ENCODE measurements around the genes DND1, PCDHB5, PCDHB10, PCDHB15, PCDHGC4 and PCDHGC5.

DNA sequence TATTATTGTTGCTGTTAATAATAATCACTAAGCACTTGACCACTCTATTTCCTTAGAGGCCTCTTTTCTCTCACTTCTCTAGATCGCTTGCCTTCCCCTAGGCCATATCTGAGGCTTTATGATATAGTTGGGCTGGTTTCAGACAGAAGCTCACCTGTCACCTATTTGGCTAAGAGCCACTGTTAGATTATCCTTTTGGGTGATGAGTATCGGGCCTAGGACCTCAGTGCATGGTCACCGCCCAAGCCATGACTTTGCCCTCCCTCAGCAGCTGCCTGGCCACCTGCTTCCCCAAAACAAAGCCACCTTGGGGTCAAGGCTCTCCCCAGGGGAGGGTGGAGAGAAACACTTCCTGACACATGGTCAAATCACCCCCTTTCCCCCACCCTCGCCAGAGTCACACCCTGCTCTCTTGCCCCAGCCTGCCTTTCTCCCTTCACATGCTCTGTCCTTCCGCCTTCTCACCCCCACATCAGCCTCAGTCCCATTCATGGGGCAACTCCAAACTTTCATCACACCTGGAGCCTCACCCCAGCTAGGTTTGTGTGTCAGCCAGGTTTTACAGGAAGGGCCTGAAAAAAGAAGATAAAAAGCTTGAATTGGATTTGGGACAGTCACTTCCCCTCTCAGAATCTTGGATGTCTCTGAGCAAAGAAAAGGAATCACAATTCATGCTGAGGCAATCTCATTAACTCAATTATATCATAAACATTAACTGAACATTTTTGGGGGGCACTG is 1.7 kb upstream of the HBEGF start:
- PRO-cap = no peak
- RAMPAGE, long total RNA, 4 experiments = no peak in any of the 4 experiments

DNA sequence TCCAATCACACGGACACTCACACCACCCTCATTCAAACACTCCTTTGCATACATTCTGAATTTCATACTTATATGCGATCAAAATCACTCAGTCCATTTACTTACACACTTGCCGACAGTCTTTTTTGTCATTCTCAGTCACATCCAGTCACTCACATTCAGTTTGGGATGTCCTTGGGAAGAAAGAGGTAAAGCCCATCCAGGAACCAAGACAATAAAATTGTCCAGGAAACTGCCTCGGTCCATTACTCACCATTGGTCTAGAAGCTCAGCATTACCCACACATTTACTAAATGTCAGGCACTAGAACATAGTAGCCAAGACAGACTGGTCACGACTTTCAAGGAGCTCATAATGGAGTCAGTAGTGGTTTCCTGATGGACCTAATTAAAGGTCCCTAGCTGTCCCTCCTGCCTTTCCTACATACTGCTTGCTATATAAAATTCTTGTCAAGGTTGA is 589 bp downstream of the SLC35A4 start:
- PRO-cap = no peak
- RAMPAGE, long total RNA, 4 experiments = no peak in any of the 4 experiments

- PRO-cap = no peak
- RAMPAGE, long total RNA, 4 experiments = no peak in any of the 4 experiments
Measured at GRCh38 chr5:140565647-140566060, 1.0 kb downstream of the SLC35A4 start.

- PRO-cap = no peak
- RAMPAGE, long total RNA, 4 experiments = no peak in any of the 4 experiments
Measured at GRCh38 chr5:140630531-140631469, 2.2 kb downstream of the CD14 start.

- PRO-cap = no peak
- RAMPAGE, long total RNA, 4 experiments = no peak in any of the 4 experiments
Measured at GRCh38 chr5:140673159-140673934, at the start of gene DND1. Gene DND1 (minus strand): TSS chr5:140673576.

- PRO-cap = no peak
- RAMPAGE, long total RNA, 4 experiments = no peak in any of the 4 experiments
Measured at GRCh38 chr5:140690429-140691221, 545 bp downstream of the HARS1 start.

DNA sequence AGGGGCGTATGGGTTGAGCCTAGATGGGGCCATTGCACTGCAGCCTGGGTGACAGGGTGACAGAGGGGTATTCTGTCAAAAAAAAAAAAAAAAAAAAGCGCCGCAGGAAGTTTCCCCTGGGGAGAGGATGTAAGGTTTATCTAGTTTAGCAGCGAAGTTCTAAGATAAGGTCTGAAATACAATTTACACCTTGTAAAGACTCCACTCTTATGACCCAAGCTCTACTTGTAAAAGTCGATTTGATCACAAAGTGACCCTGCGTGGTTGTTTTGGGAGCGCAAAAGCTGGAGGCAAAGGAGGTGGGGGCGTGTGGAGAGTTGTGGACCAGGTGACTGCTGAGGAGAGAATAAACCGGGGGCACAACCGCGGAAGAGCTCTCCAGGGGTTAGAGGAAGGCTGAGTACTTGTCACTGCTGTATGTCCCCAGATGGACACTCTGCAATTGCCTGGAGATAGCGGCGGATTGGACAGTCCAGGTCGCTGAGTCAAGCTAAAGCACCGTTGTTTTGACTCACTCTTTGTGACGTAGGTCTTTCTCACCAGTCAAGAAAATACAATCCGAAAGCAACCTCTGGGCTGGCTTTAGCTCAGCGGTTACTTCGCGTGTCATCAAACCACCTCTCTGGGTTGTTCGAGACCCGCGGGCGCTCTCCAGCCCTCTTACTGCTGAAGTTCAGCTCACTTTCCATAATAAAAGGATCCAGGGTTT is 25.5 kb downstream of the ZMAT2 start:
- PRO-cap = no peak
- RAMPAGE, long total RNA, 4 experiments = no peak in any of the 4 experiments

DNA sequence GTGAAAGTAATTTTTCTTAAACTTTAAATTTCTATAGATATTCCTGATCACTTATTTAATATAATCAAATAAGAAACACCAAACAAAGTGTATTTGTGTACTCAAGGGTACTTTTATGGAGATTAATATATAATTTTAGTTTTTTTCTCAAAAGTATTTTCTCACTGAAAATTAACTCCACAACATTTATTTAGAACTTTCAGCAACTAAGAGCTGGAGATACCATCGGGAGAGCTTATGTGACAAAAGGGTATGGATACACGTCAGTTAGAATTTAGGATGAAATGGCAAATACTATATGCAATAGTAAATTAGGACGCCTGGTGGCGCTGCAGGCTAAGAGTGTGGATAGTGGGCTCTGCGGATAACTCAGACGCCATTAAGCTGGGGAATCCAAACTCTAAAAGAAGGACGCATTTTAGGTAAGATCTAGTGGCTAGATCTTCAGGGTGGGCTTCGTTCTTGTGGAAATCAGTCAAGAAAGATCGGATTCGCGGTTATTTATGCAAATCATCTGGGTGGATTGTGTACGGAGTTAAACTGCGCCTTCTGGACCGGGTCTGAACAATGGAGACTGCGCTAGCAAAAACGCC is at the start of gene PCDHB5:
TSS of gene PCDHB5 (plus strand) at position 339 of the 593 bp plus-strand sequence.
- PRO-cap = no peak
- RAMPAGE, long total RNA, 4 experiments = start-site peak on the plus strand in 3 of 4 experiments, centred at positions 375 to 385 of the sequence, 11 to 33 reads per replicate

DNA sequence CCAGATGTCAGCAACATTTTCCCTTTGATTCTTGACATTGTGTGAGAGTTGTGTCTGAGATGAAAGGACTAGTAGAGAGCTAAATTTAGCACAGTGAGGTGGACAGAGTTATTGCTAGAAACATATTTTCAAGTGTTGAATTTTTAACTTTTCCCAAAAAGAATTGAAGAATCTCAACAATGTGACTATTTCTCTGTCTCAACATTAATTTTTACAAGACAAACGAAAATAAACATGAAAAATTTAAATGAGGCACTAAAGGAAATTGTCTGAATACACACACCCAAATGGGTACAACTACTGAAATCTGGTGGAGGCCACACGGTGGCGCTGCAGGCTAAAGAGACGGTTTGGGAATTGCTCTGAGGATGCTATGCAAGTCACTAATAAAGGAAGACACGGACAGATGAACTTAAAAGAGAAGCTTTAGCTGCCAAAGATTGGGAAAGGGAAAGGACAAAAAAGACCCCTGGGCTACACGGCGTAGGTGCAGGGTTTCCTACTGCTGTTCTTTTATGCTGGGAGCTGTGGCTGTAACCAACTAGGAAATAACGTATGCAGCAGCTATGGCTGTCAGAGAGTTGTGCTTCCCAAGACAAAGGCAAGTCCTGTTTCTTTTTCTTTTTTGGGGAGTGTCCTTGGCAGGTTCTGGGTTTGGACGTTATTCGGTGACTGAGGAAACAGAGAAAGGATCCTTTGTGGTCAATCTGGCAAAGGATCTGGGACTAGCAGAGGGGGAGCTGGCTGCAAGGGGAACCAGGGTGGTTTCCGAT is at the start of gene PCDHB10:
TSS of gene PCDHB10 (plus strand) at position 367 of the 773 bp plus-strand sequence.
- PRO-cap = no peak
- RAMPAGE, long total RNA, 4 experiments = no peak in any of the 4 experiments

DNA sequence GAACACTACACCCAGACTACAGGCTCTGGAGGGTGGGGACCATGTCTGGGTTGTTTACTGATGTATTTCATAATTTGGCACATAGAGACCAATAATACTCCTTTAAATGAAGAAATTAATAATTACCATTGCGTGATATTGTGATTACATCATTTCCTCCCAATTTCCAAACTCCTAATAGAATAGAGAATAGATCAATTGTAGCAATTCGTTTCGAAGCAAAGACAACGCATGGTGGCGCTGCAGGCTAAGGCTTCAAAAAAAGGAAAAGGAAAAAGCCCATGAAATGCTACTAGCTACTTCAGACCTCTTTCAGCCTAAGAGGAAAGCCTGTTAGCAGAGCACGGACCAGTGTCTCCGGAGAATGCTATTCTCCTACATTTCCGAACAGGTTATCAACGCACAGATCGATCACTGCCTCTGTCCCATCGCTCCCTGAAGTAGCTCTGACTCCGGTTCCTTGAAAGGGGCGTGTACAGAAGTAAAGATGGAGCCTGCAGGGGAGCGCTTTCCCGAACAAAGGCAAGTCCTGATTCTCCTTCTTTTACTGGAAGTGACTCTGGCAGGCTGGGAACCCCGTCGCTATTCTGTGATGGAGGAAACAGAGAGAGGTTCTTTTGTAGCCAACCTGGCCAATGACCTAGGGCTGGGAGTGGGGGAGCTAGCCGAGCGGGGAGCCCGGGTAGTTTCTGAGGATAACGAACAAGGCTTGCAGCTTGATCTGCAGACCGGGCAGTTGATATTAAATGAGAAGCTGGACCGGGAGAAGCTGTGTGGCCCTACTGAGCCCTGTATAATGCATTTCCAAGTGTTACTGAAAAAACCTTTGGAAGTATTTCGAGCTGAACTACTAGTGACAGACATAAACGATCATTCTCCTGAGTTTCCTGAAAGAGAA is at the start of gene PCDHB15:
TSS of gene PCDHB15 (plus strand) at position 304 of the 898 bp plus-strand sequence.
- PRO-cap = no peak
- RAMPAGE, long total RNA, 4 experiments = start-site peak on the plus strand in 2 of 4 experiments, centred at positions 315 to 471 of the sequence, 6 to 17 reads per replicate

DNA sequence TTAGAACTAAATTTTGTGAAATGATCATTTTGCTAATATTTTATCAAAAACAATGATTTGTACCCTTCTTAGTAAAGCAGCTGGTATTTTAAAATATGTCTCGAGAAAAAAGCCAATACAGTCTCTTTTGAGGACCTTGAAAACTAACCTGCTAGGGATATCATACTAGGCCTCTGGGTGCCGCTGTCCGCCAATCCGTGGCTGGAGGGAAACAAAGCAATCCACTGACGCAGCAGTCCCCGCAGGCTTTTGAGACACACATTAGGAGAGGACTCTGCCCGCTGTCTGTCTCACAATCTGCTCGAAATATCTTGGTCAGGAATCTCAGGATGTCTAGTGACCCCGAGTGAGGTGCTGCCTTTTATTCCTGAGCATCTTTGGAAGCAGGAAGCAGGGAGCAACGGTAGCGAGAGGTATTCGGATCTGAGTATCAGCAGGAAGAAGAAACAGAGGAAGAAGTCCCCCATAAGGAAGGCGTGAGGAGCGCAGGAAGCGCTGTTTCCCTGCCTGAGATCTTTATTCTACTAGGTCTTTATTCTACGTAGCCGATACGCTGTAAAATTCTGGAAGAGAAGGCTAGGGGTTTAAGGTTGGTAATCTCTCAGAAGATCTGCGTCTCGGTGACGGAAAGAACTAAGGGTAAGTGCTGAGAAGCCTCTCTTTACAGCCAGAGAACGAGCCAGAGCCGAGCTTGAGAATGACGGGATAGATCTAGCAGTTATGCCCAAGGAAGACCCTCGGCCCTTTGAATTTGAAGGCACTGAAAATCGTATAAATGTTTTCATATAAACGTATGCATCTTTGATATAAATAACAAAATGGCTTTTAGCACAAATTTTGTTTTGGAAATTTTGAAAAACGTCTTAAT is 4.1 kb upstream of the PCDHGA1 start:
- PRO-cap = no peak
- RAMPAGE, long total RNA, 4 experiments = no peak in any of the 4 experiments

DNA sequence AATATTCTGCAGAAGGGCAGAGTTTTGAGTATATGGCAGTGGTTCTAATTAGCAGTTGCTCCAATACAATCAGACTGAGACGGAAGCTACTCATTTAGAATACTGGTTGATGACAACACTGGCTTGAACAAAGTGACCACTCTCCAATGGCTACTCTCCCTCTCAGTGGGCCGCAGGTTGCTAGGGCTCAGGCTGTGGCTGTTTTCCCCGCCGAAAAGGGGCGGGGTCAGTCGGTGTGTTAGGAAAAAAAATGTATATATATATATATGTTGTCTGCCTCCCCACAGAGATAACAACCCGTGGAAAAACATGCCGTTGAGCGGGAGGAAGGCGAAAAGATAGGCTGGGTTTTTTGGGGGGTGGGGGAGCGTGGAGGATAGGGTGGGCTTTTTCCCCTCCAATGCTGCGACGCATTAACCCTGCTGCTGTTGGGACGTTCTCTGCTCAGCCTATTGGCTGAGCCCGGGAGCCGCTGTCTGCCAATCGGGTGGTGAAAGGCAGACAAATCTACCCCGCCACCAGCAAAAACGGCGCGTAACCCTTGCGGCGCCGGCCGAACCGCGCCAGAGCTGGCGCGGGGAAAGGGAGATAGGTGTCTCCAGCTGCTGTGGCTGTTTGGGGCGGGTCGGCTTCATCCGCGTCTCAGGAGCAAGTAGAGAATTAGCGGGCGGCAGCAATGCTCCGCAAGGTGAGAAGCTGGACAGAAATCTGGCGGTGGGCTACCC is at the start of gene PCDHGC4:
TSS of gene PCDHGC4 (plus strand) at position 533 of the 725 bp plus-strand sequence.
- PRO-cap = no peak
- RAMPAGE, long total RNA, 4 experiments = no peak in any of the 4 experiments

- PRO-cap = no peak
- RAMPAGE, long total RNA, 4 experiments = no peak in any of the 4 experiments
Measured at GRCh38 chr5:141488792-141489752, at the start of gene PCDHGC5. Gene PCDHGC5 (plus strand): TSS chr5:141489081.

DNA sequence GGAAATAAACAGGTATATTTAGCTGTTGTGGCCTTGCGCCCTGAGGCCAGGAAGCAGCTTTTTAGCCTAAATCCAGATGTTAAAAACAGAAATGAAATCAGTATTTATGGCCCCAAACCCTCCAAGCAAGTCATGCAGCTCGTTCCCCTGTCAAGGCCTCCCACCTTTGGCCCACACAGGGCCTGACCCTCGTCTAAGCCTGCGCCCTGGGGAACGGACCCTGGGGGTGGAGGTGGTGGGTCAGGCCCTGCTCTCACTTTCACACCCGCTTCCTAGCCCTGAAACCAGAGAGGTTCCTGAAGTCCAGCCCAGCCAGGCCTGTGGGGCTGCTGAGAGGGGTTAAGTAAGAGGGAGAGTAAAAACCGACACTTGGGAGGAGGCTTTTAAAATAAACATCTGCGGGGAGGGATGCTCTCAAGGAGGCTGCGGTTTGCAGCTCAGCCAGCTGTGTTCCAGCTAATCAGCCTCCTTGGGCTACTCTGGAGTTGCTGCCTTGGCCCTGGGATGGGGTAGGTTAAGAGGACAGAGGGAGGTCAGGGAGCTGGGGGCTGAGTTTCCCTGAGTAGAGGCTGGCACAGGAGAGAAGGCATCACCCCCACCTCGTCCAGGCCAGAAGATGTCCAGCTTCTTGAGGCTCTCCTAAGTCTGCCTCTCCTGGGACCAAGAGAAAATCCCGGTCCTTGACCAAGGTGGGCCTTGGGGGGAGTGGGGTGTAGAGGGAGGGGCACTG is 18.9 kb downstream of the PCDHGC5 start:
- PRO-cap = no peak
- RAMPAGE, long total RNA, 4 experiments = no peak in any of the 4 experiments

DNA sequence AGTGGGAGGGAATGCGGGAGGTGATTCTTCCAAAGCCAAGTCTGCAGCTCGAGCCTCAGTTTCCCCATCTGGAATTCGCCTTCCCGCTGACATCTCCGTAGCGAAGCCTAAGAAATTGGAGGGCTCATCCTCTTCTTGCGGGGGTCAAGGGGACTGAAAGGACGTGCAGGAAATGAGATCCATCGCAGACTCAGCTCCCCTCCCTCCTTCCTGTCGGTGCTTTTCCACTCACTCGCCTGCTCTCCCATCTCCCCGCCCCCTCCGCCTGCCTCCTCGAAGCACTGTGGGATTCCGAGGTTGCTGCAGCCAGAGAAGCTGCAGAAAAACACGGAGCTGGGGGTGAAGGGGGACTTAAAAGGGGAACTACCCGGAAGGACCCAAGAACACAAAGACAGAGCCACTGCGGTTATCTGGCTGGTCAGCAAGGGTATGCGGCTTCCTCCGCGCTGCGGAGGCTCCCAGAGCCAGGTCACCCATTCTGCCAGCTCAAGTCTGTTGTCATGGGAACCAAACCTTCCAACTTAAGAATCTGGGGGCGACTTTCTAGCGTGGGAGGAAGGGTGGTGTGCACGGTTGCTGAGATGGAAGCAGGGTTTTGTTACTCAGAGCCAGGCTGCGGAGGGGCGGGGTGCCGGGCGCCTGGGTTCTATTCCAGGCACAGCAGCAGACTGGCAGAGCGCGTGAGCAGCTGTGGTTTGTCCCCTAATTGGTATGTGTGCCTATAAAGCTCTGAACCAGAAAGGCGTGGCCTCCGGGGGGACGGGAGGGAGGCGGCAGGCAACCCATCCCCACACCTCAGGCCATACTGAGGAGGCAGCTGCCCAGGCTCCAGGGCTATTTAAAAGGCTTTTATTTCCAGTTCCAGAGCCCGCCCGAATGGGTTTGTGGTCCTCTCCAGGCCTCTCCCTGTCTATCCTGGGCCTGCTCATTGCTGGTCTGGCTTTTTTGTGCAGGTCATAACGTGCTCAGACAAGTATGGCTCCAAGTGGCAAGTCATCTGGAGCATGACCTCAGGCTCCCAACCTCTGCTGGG is 25.0 kb downstream of the PCDHGC5 start:
- PRO-cap = no peak
- RAMPAGE, long total RNA, 4 experiments = no peak in any of the 4 experiments

GRCh38 chr5:141514553-141514641 is 25.5 kb downstream of the PCDHGC5 start:
- PRO-cap = no peak
- RAMPAGE, long total RNA, 4 experiments = no peak in any of the 4 experiments

- PRO-cap = no peak
- RAMPAGE, long total RNA, 4 experiments = no peak in any of the 4 experiments
Measured at GRCh38 chr5:141559402-141559867, 59.4 kb downstream of the DIAPH1 start.

GRCh38 chr5:141582069-141582715 is 36.6 kb downstream of the DIAPH1 start:
- PRO-cap = no peak
- RAMPAGE, long total RNA, 4 experiments = no peak in any of the 4 experiments

GRCh38 chr5:141615970-141616641 is 2.7 kb downstream of the DIAPH1 start:
- PRO-cap = no peak
- RAMPAGE, long total RNA, 4 experiments = no peak in any of the 4 experiments

DNA sequence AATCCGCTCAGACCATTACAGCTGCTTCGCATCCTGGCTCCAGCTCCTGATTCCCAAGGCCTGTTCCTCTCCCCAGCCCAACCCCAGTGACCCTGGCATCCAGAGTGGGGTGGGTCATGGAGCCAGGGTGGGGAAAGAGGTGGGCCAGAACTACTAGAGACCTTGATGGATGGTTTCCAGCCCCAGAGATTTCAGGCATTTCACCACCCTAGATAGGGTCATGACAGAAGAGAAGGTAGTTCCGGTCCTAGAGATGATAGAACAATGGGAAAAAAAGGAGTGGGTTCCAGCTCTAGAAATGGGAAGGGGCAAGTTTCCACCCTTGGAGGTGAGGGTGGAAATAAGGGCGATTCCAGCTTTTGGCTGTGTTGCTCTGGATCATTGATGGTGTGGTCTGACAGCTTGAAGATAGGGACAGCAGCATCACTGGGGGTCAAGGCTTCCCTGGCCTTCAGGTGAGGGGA is 4.3 kb downstream of the RELL2 start:
- PRO-cap = no peak
- RAMPAGE, long total RNA, 4 experiments = no peak in any of the 4 experiments

Measured in omental fat pad (tissue), 4 donors.